Neural progenitor cell (in vitro differentiated cells): Measurements from ENCODE around the gene TENT2.

- RAMPAGE, long total RNA: no peak
Observed at GRCh38 chr5:79612118-79613402, at the start of gene TENT2. Gene TENT2 (plus strand): TSS chr5:79612441.

DNA sequence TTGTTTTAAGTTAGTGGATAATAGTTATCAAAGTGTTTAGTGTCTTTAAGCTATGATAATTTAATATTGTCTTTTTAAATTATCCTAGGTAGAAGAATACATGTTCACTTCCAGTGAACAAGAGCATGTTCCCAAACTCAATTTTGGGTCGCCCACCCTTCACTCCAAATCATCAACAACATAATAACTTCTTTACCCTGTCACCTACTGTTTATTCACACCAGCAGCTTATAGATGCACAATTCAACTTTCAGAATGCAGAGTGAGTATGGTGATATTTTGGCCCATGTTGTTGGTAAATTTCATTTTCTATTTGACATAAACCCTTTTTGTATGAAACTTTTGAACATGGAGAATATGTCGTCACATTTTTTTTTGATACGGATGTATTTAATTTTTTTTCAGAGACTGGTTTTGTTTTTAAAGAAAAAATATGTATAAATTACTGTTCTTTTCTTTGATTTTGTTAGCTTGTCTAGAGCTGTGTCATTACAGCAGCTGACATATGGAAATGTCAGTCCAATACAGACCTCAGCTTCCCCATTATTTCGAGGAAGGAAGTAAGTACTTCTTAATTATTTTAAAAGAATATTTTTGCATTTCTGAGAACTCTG lies 7.4 kb downstream of the TENT2 start:
- RAMPAGE, long total RNA: no peak

GRCh38 chr5:79695638-79695959 lies 6.0 kb downstream of the CMYA5 start:
- RAMPAGE, long total RNA: no peak

GRCh38 chr5:80246858-80247744 lies 8.7 kb downstream of the SERINC5 start:
- RAMPAGE, long total RNA: no peak

DNA sequence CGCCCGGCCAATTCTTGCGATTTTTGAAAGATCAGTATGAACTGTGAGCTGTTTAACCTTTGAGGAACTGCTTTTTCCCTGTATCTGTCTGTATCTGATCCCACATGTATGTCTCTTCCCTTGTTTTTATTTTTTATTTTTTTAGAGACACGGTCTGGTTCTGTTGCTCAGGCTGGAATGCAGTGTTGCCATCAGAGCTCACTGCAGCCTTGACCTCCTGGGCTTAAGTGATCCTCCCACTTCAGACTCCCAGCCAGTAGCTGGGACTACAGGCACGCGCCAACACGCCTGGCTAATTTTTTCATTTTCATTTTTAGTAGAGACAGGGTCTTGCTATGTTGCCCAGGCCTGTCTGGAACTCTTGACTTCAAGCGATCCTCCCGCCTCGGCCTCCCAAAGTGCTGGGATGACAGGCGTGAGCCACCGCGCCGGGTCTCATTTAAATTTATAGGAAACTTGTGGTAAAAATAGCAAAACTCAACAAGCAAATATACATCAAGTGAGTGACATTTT lies 974 bp upstream of the ZFYVE16 start:
- RAMPAGE, long total RNA: no peak

- RAMPAGE, long total RNA: no peak
Observed at GRCh38 chr5:80428507-80428983, 20.7 kb downstream of the ZFYVE16 start.

GRCh38 chr5:81067890-81068496 lies 107.8 kb downstream of the RASGRF2 start:
- RAMPAGE, long total RNA: no peak

GRCh38 chr5:81254796-81255538 lies 21.8 kb downstream of the CKMT2 start:
- RAMPAGE, long total RNA: no peak

- RAMPAGE, long total RNA: no peak
Observed at GRCh38 chr5:81296150-81296602, 5.2 kb upstream of the ZCCHC9 start.

DNA sequence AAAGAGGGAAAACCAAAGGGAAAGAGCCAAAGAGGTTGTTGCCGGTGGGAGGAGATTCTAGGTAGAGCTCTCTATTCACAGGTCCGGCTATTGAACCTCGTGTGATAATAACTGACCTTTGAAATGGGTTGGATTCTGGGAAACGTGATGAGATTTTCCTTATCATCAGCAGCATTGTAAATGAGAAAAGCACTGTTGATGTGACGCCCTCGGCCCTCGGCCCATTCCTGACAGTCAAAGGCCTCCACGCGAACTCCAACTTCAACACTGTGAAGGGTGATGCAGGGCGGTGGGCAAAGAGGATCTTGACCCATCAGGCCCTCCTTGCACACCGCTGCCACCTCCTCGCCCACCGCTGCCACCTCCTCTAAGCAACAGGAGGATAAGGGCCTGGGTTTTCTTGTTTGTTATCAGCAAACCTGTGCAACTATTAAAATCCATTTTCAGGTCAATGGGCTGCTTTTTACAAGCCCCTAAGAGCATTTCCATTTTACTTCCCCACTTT lies 43.4 kb downstream of the ZCCHC9 start:
- RAMPAGE, long total RNA: no peak

GRCh38 chr5:81538104-81538602 lies 144.2 kb upstream of the ACOT12 start:
- RAMPAGE, long total RNA: no peak

GRCh38 chr5:81615958-81616327 lies 135.0 kb downstream of the SSBP2 start:
- RAMPAGE, long total RNA: no peak

DNA sequence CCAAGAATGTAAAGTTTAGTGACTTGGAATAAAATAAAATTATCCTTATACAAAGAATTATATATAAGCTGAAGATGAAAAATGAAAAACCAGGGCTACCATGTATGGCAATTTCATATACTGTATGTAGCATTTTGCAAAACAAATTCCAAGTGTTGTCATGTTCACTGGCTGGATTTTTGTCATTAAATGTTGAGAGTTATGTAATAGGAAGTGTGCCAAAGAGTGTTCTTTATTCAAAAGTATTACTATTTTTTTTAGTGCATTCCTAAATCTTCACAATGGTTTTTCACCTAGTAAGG lies 5.0 kb upstream of the SSBP2 start:
- RAMPAGE, long total RNA: no peak

DNA sequence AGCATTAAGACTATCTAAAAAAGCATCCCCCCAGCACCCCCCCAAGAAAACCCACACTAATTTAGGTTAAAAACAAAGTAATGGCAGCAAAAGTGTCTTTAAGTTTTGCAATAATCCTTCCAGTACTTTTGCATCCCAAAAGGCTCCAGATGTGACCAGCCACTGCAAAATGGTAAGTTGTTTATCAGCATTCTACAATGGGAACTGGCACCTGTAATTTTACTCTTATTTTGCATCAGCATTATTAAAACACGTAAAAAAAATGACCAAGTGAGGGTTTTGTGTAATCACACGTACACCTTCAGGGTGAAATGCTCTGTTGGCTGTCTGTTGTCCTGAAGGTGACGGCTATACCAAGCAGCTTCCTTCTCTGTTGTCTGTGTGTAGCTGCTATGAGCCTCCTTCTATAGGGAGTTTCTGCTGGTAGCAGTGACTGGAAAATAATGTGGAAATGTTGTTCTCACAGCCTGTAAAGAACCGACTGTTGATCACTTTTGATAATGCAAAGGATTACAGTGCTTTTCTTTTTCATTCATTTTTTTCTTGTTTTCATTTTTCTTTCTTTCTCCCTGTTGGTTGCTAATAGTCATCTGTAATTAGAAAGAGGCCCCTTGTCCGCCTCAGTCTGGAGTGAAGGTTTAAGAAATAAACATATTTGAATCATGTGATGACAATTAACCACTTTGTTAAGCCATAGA lies 37.0 kb upstream of the SSBP2 start:
- RAMPAGE, long total RNA: no peak

DNA sequence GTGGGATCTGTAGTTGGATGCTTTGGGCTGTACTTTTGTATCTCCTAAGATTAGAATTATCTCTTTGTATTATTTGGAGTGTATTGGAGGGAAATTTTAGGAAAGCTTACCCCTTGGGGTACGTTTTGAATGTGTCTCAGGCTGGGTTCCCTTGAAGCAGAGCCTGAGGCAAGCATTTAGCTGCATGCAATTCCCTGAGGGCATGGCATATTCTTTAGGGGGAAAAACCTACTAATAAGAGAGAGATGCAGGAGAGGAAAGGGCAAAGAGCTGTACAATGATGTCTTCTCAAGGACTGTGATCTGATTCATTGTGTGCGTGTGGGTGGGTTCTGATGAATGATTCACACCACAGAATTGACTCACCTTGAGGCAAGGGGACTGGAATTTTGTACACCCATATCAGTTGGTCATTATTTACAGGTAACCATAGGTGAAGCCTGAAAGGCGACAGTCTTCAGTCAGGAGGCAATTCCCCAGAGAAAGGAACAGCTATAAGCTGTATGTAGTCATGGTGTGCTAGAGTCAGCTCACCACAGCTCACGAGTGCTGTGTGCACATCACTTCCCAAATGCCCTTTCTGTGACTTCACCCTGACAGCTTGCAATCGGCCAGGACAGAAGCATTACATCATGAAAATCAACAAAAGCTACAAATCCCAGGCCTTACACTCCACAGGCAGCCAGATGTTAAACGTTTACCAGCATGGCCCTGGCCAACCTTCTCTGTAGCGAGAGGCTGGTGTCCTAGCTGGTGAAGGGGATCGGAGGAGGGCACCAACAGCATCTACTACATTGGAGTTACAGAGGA lies 87.6 kb upstream of the RPS23 start:
- RAMPAGE, long total RNA: no peak

DNA sequence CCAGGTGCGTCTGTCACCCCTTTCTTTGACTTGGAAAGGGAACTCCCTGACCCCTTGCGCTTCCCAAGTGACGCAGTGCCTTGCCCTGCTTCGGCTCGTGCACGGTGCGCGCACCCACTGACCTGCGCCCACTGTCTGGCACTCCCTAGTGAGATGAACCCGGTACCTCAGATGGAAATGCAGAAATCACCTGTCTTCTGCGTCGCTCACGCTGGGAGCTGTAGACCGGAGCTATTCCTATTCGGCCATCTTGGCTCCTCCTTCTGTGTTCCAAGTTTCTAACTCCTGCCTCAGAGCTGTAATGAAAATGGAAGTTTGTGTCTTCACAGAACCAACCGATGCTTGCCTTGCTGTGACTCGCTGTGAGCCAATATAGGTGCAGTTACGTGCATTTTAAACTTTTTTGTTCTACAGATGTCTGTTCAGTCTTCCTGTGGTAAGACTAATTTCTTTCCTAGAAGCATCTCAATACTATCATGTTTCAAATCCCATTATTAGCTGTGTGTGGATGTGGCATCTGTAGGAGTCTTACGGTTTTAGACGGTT lies 157.1 kb upstream of the RPS23 start:
- RAMPAGE, long total RNA: no peak

- RAMPAGE, long total RNA: no peak
Observed at GRCh38 chr5:83474971-83475345, 3.4 kb downstream of the VCAN start.

DNA sequence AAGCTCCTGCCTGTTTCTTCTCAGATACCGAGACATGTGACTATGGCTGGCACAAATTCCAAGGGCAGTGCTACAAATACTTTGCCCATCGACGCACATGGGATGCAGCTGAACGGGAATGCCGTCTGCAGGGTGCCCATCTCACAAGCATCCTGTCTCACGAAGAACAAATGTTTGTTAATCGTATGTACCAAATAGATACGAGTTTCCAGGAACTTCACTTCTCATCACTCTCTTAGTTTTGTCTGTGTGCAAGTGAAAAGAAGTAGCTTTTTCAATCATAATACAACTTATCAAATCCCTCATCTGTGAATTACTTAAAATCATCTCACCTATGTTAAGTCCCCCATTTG lies 81.8 kb downstream of the VCAN start:
- RAMPAGE, long total RNA: no peak

DNA sequence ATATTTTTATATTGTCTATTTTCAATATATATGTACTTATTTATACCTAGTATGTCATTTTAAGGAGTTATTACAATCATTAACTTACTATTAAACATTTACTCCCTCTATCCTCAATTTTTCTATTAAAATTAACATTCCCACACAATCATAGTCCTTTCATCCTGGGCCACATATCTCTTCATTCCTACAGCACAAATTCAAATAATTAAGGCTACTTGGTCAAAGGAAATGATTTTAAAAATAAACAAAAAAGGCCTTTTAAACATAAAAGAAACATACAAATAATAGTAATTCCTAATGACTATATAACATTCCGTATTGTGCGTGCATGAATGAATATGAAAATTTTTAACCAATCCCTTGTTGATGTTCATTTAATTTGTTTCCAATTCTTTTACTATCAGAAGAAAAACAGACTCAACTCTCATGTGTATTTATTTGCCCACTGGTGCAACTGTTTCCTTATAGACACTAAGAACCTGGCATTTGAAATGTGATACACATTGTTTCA lies 248.6 kb upstream of the HAPLN1 start:
- RAMPAGE, long total RNA: no peak

DNA sequence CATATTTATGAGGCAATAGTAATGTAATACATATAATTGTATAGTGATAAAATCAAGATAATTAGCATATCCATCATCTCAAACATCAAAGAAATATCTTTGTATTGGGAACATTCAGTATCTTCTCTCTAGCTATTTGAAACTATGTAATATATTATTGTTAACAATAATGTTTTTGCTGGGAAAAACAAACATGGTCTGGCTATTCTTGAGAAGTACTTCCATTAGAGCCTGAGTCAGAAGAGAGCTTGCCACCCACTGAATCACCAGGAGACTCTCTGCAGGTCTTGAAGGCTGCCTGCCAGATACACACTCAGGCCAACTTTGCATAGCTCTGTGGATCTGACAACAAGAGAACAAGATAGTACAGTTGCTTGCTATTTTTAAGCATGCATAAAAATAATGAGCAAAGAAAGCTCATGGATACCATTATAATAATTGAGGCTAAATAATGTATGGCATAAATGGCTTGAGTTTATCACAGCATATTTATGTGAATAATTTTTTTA lies 501.2 kb upstream of the EDIL3 start:
- RAMPAGE, long total RNA: no peak